ENCODE measurements around a stretch of chr3.

DNA sequence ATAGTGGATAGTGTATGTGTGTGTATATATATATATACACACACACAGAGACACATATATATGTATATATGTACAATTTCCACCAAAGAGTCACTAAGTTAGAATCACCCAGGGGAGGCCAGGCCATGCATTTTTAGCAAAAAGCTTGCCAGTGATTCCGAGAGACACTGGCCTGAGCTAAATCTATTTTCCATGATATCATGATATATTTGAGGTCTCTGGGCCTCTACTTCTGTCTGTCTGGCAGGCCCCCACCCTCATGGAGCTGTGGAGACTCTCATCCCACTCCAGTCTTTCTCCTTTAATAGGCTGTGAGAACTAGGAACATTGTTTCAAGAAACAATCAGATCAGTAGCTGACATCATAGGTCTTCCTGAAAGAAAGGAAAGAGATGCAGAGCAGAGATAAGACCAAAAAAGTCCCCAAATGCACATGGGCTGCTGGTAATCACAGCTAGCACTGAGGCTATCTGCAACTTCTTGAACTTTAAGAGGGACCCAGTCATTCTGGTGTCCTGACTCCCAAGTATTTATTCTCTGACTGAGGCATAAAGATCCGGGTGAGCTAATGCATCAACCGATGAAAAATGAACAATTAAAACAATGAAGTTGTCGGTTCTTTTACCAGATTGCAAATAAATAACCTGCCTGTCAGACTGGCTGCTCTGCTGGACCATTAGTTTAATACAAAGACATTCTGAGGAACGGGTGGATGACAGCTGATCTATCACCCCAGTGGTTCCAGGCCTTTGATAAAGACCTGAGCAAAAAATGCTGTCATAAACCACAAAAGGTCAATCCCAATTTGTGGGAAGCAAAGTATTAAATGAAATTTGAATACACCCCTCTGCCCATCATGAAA, 780.7 kb upstream of the GOLIM4 start:
- PRO-cap, 3 experiments: no peak in any of the 3 experiments
- RAMPAGE, long total RNA: no peak
- RRBS, 2 experiments: no CpG with 5 or more reads among the region's 5 CpGs

- PRO-cap, 3 experiments: no peak in any of the 3 experiments
- RAMPAGE, long total RNA: no peak
- RRBS, 2 experiments: no CpG with 5 or more reads among the region's 4 CpGs
Observed at GRCh38 chr3:169141134-169141790, 522.2 kb downstream of the MECOM start.

DNA sequence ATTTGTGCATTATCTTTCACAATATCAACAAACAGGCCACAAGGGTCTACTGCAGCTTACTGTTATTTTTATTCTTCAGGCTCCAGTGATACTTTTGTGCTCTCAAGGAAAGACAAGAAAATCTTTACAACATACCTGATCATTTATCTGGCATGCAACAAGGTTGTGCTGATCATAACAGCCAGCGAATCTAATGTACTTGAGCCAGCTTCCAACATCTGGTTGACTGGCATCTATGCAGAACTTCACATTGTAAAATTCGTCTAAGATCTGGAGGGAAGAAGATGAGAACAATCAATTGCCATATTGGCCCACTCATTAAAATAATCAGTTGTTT, 520.0 kb downstream of the MECOM start:
- PRO-cap, 3 experiments: no peak in any of the 3 experiments
- RAMPAGE, long total RNA: no peak
- RRBS, 2 experiments: no CpG with 5 or more reads among the region's 2 CpGs

DNA sequence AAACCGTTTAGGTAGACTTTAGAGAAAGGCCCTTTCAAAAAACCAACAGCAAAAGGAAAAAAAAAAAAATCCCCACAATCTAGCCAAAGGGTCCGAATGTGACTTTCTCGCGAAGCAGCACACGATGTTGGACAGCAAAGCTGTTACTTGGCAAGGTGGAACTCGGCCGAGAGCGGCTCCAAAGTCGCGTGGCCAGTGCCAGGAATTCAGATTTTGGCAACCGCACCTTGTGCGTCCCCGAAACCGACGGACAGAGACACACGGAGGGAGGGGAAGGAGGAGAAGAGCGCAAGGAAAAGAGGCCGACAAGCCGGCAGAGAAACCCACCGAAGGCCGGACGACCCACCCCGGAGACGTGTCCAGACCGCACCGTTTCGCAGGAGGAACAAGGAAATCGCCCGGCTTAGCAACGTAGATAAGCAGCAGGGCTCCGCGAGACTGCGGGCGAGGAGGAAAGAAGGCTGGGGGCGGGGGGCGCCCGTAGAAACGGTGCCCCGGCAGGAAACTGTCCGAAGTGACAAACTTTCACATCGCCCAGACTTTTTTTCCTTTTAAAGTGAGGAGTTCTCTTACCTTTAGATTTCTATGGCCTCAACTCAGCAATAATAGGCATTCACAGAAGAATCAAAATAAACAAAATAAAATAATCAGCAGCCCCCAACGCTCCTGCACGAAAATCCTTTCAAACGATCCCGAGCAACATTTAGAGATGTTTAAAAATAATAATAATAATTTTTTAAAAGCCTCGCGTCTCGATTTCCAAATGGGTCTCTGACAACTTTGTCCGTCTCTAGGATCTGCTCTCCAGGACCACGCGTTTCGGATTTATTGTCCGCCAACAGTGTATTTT, 517.1 kb downstream of the MECOM start:
- PRO-cap, 3 experiments: peak in 3 of 3 experiments; most common plus-strand start position 146 of the sequence (in 2); most common minus-strand start position 387 of the sequence (in 3)
- RAMPAGE, long total RNA: no peak
- RRBS, 2 experiments: 4% methylated on average over 15 of the region's 53 CpGs

DNA sequence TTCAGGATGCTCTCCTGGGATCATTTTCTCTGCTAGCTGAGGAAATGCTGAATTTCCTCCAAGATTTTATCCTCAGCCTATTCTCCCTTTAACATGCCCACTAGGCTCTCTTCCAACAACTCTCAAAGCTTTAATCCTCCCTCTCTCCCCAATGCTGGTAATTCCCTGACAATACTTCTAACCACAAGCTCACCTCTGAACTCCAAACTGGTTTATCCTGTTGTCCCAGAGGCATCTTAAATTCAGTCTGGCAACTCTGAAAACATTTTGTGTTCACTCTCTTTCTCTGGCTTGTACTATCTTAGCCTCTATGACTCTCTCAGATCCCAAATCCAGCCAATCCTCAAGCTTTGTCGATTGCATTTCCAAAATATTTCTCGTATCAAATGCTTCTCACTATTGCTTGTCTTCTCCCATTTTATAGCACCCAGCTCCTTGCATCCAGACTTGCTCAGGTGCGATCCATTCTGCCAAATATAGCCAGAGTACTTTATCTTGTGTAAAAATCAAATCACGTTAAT, 490.2 kb downstream of the MECOM start:
- PRO-cap, 3 experiments: no peak in any of the 3 experiments
- RAMPAGE, long total RNA: no peak
- RRBS, 2 experiments: no CpG with 5 or more reads among the region's 4 CpGs

- PRO-cap, 3 experiments: no peak in any of the 3 experiments
- RAMPAGE, long total RNA: no peak
- RRBS, 2 experiments: no CpG with 5 or more reads among the region's 3 CpGs
Observed at GRCh38 chr3:169198589-169198943, 464.9 kb downstream of the MECOM start.

DNA sequence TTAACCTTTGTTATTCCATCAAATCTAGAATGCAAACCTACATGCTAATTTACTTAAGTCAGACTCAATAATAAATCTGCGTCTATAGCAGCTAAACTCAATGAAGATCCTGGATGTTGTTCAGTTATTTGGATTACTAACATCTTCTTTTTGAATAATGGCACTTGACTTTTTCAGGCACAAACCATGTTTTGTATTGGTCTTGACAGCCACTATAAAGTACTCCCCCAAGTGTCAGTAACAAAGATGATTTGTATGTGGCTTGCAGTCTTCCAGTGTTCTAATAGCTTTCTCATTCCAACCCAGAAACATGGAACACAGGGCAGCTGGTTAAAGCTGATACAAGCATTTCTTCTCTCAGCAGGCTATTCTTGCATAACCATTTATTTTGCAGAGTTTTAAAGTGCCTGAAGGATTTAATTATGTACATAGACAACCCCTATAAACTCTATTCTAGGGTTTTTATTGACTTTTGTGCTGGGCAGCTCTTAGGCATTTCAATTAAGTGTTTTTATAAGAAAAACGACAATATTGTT, 420.4 kb downstream of the MECOM start:
- PRO-cap, 3 experiments: no peak in any of the 3 experiments
- RAMPAGE, long total RNA: no peak
- RRBS, 2 experiments: no CpG with 5 or more reads among the region's 2 CpGs

DNA sequence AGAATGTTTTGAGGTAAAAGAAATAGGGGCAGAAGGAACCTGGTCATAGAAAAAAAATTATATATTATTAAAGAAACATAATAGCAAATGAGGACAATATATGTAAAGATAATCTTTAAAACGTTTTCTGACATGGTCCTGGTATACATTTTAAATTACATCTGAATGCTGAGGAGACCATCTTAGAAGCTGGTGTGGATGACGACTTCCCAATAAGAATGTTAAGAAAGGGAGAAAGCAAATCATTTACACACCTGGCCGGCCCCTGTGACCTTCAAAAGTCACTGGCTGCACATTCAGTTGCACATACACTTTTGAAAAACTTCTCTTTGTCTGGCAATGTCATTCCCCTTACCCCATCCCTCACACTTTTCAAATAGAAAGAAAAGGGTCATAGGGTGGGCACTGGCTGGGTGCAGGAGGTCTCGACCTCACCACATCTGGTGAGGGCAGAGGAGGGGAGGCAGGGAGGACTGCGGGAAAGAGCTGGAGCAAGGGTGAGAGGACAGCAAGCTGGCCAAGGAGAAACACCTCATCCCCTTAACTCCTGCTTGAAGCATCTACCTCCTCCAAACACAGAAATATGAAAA, 391.0 kb downstream of the MECOM start:
- PRO-cap, 3 experiments: no peak in any of the 3 experiments
- RAMPAGE, long total RNA: no peak
- RRBS, 2 experiments: no CpG with 5 or more reads among the region's 5 CpGs

GRCh38 chr3:169293202-169293804, 370.2 kb downstream of the MECOM start:
- PRO-cap, 3 experiments: no peak in any of the 3 experiments
- RAMPAGE, long total RNA: no peak
- RRBS, 2 experiments: no CpG with 5 or more reads among the region's 7 CpGs

DNA sequence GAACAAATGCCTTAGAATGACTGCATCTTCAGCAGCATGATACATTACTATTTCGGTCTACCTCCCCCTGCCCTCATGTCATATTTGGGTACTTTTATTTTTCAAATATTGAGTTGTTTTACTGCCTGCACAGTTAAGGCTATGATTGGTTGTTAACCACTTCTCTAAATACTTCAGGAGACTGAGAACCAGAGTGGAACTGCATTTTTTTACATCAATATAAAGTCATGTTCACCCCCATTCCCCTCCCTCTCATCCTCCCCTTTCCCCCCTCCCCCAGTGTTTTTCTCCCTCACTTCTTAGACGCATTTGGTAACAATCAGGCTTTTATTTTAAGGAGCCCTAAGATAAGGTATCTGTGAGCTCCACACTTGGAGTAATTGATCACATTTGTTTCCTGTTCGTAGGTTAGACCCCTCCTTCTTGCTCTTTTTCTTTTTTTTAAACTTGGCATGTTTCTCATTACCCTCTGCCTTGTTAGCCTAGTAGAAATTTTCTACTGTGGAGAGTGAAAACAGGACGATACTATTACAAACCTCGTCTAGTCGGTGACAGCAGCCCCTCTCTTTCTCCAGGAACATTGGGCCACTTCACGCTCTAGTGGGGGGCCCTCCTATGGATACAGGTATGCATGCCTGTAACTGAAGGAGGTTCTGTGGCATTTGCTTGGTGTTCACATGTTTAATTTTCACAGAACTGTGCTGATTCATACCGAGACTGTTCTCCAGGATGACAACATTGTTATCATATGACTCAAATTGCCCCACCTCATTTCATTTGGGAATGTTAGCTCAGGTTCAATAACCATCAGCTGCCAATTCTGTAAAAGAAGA, 314.5 kb downstream of the MECOM start:
- PRO-cap, 3 experiments: no peak in any of the 3 experiments
- RAMPAGE, long total RNA: no peak
- RRBS, 2 experiments: no CpG with 5 or more reads among the region's 8 CpGs

DNA sequence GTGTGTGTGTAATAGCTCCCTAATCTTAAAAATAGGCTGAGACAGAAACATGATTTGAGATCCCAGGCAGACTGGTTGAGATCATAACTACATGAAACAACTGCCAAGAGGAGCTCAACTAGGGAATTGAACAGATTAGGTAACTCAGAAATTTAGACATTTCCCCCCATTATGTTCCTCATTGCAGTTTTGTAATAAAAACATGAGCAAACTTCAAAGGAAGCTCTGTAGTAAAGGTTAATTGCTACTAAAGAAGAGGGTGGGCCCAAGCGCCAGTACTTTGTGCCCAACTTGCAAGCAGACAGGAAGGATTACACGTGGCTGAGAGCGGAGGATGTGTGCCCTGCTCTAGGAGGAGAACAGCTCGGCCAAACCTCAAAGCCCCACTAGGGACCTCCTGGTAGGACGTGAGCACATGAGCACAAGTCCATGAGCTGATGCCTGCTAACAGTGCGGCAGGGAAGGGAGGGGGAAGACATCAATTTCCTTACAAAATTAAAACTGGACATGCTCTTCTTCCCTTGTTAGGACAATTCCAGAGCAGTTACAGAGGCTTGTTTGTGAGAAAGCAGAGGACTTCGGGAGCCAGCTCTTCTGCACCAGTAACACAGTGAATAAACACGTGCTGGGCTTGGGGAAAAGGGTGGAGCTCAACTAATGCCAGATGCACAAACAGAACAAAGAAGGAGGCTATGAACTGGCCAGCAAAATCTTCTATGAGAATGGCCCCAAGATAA, 275.6 kb downstream of the MECOM start:
- PRO-cap, 3 experiments: no peak in any of the 3 experiments
- RAMPAGE, long total RNA: no peak
- RRBS, 2 experiments: no CpG with 5 or more reads among the region's 8 CpGs

- PRO-cap, 3 experiments: no peak in any of the 3 experiments
- RAMPAGE, long total RNA: no peak
- RRBS, 2 experiments: no CpG with 5 or more reads among the region's 11 CpGs
Observed at GRCh38 chr3:169483651-169484217, 179.8 kb downstream of the MECOM start.

DNA sequence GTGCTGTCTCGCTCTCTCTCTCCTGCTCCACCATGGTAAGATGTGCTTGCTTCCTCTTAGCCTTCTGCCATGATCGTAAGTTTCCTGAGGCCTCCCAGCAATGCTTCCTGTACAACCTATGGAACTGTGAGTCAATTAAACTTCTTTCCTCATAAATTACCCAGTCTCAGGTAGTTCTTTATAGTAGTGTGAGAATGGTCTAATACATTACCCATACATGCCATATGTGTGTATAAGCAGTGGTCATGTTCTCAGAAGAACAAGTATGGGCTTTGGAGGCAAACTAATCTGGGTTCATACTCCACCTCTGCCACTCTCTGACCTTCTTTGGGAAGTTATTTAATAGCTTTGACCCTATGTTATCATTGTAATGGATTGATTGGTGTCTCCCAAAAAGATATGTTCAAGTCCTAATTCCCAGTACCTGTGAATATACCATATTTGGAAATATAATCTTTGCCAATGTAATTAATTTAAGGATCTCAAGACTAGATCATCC, 116.2 kb downstream of the MECOM start:
- PRO-cap, 3 experiments: no peak in any of the 3 experiments
- RAMPAGE, long total RNA: no peak
- RRBS, 2 experiments: no CpG with 5 or more reads among the region's 2 CpGs

GRCh38 chr3:169591768-169593085, 71.3 kb downstream of the MECOM start:
- PRO-cap, 3 experiments: no peak in any of the 3 experiments
- RAMPAGE, long total RNA: no peak
- RRBS, 2 experiments: no CpG with 5 or more reads among the region's 8 CpGs

DNA sequence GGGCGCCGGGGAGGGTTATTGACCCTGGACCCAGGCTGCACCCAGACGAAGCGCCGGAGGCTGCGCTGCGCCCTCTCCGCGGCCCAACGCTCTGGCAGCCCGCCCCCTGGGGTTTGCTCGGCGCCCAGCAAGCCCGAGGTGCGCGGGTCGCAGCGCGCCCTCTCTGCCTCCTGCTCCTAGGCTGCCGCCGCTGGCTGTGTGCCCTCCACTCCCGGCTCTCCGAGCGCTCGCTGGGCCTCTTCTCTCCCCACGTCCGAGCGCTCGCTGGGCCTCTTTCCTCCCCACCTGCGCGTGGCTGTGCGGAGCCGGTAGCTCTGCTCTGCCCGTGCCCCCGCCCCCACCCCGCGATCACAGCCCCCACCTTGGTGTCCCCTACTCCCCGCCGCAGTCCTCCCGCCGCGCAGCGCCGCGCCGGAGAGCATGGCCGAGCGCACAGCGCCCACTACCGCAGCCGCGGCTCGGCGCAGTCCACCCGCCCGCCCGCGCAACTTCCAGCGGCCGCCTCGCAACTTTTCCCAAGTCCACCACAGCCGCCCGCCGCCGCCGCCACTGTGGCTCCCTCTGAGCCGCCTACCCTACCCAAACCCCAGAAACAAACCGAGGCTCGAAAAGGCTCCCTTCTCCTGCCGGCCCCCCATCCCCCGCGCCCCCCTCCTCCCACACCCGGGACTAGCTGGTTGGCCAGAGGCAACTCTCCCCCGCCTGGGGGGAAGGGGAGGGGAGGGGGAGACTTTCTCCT, 1.1 kb downstream of the MECOM start:
- PRO-cap, 3 experiments: peak in 3 of 3 experiments; most common plus-strand start position 44 of the sequence (in 2); most common minus-strand start position 645 of the sequence (in 2)
- RAMPAGE, long total RNA: no peak
- RRBS, 2 experiments: 2 to 3% methylated on average over 23 of the region's 74 CpGs

- PRO-cap, 3 experiments: no peak in any of the 3 experiments
- RAMPAGE, long total RNA: no peak
- RRBS, 2 experiments: no CpG with 5 or more reads among the region's 1 CpG
Observed at GRCh38 chr3:169871350-169871849, 1.7 kb upstream of the LRRC31 start.

- PRO-cap, 3 experiments: no peak in any of the 3 experiments
- RAMPAGE, long total RNA: no peak
- RRBS, 2 experiments: no CpG with 5 or more reads among the region's 2 CpGs
Observed at GRCh38 chr3:170007141-170007340, 30.8 kb upstream of the GPR160 start.

DNA sequence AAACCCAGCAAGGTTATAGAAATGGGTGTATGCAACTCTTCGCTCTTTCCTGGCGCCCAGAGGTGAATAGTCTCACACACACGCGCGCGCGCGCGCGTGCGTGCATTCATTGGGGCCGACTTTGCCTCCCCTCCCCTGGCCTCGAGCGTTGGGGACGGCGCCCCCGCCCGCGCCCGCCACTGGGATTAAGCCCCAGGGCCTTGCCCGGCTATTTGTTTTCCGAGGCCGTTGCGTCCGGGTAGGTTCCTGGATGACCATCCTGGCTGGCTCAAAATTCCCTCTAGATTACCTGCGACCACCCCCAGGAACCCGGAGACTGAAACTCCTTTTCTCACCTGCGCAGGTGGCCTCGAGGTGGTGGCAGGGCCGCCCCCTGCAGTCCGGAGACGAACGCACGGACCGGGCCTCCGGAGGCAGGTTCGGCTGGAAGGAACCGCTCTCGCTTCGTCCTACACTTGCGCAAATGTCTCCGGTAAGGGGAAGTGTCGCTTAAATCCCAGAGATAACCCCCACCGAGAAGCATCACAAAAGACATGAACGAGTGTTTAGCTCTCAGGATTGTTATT, 860 bp downstream of the GPR160 start:
- PRO-cap, 3 experiments: no peak in any of the 3 experiments
- RAMPAGE, long total RNA: no peak
- RRBS, 2 experiments: 19 to 20% methylated on average over 14 of the region's 45 CpGs

- PRO-cap, 3 experiments: no peak in any of the 3 experiments
- RAMPAGE, long total RNA: no peak
- RRBS, 2 experiments: no CpG with 5 or more reads among the region's 13 CpGs
Observed at GRCh38 chr3:170040197-170040738, 2.5 kb downstream of the GPR160 start.

DNA sequence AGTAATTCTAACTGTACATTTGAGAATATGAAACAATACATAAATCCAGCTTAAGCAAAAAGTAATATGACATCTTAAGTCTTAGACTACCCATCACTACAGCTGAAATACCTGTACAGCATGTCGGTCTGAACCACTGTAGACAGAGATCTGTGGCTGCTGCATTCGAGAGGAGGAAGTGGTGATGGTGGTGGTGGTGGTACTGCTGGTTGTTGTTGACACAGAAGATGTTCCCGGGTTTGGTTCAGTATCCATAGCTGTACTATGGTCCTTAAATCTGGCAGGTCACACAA, 2.9 kb downstream of the PHC3 start:
- PRO-cap, 3 experiments: no peak in any of the 3 experiments
- RAMPAGE, long total RNA: no peak
- RRBS, 2 experiments: no CpG with 5 or more reads among the region's 3 CpGs